Epithelial cell of proximal tubule (primary cell): ENCODE results near the gene MCM3AP.

DNA sequence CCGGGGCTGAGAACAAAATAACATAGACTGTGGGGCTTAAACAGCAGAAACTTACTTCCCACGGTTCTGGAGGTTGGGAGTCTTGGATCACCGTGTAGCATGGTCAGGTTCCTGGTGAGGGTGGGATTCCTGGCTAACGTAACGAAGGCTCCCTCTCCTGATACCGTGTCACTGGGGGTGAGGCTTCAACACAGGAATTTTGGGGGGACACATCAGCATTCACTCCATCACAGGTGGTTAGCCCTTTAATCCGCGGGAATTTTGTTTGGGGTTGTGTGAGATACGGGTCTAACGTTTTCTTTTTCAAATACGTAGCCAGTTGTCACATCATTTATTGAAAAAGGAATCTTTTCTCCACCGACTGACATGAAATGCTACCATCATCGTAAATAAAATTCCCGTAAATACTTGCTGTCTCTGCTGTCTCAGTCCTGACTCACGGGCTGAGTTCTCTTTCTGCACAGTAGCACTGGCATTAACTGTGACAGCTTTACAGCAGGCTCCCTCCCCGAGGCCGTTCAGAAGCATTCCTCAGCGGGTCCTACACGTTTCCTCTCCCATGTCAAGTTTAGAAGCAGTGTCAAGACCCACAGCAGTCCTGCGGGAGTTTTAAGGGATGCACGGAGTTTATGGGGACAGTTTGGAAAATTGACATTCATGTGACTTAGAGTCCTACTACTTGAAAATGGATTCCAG is 8.2 kb upstream of the POFUT2 start:
- RAMPAGE, long total RNA: no peak
- RRBS: no CpG with 5 or more reads among the region's 21 CpGs

DNA sequence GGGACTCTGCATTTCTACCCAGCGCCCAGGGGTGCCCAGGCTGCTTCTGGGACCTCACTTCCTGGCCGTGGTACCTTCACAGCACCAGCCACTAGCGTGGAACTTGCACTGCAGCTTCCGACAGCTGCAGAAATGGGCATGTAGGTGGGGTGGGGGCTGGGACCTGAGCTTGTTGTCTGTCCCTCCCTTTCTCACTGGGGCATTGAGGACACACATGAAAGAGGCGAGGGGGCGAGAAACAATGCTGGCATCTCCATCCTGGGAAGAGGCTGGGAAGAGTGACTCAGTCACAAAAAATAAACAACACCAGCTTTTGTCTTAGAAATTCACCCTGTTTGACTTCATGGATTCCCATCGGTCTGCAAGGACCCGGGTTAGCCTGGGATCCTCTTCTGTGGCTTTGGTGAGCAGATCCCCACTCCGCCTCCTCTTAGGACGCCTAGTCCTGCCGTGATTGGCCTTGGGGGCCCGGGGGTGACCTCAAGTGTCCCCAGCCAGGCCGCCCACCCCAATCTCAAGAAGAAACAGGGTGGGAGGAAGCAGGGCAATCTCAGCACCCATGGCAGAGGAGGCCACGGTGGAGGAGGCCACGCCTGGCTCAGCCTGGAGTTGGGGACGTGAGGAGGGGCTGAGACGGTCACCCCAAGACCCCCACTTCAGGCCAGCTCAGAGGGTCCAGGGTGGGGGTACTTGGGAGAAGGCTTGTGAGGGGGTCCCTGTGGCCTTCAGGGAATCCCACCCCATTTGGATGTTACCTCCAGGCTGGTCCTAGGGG is 29.9 kb upstream of the POFUT2 start:
- RAMPAGE, long total RNA: no peak
- RRBS: 88% methylated on average over 4 of the region's 17 CpGs

DNA sequence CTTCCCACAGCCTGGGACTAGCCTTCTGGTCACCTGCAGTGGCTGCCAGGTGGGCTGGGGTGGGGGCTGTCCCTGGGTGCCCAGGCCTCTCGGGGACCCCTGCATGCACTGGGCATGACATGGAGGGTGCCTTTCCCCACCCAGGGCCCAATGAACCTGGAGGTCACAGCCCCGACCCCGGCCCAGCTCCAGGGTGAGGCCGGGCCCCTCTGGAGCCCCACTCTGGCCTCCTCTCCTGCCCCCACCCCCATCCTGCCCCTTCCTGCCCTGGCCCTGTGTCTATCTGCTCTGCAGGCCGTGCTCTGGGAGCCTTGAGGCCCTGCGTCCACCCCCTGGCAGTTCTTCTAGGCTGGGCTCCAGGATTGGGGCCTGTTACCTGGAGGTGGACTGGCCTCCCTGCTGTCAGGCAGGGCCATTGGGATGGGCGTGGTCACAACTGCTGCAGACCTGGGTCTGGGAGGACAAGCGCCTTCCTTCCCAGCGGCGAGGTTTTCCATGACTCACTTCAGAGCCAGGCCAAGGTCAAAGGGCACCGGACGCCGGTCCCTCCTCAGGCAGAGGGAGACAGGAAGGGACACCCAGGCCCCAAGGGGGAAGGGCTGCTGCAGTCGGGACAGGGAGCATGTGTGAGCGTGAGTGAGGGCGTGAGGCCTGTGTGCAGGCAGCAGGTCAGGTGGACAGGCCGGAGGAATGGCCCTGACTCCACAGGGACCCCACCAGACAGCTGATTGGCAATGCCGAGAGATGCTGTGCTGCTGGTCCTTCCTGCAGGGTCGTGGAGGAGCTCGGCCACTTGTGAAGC is 31.0 kb upstream of the POFUT2 start:
- RAMPAGE, long total RNA: no peak
- RRBS: no CpG with 5 or more reads among the region's 20 CpGs

- RAMPAGE, long total RNA: no peak
- RRBS: no CpG with 5 or more reads among the region's 25 CpGs
Observed at GRCh38 chr21:45319470-45320306, 32.0 kb upstream of the POFUT2 start.

GRCh38 chr21:45357170-45357894 is 47.6 kb upstream of the COL18A1 start:
- RAMPAGE, long total RNA: no peak
- RRBS: 91% methylated on average over 11 of the region's 33 CpGs

DNA sequence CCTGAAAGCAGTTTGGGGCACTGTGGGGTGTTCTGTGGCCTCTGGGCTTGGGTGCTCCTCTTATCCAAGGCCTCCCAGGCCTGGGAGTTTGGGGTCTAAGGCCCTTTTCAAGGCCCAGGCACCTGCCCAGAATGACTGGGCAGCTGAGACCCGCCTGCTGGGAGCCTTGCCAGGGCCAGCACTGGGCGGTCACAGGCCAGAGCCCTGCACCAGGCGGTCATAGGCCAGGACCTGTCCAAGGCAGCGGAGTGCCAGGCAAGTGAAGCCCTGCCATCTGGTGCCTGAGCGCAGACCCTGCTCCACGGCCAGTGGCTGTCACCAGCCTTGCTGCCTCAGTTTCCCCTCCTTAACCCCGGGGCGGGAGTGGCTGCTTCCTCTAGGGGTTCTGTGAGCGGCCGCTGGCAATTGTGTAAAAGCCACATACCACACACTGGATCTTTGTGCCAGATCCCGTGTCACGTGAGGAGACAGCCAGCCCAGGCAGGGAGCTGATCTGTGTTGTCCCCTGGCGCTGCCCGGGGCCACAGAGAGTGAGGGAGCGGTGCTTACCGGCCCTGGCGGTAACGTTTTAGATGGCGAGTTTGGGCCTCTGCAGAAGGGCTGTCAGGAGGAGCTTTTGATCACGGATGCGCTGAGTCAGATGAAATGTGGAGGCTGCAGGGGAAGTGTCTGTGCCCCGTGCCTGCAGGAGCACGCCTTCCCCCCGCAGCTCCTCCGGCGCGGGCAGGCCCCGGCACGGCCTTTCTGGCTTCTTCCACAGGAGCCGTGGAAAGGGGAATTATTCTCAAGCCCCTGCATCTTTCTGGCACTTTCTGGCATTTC is 4.6 kb downstream of the COL18A1 start:
- RAMPAGE, long total RNA: no peak
- RRBS: no CpG with 5 or more reads among the region's 30 CpGs

DNA sequence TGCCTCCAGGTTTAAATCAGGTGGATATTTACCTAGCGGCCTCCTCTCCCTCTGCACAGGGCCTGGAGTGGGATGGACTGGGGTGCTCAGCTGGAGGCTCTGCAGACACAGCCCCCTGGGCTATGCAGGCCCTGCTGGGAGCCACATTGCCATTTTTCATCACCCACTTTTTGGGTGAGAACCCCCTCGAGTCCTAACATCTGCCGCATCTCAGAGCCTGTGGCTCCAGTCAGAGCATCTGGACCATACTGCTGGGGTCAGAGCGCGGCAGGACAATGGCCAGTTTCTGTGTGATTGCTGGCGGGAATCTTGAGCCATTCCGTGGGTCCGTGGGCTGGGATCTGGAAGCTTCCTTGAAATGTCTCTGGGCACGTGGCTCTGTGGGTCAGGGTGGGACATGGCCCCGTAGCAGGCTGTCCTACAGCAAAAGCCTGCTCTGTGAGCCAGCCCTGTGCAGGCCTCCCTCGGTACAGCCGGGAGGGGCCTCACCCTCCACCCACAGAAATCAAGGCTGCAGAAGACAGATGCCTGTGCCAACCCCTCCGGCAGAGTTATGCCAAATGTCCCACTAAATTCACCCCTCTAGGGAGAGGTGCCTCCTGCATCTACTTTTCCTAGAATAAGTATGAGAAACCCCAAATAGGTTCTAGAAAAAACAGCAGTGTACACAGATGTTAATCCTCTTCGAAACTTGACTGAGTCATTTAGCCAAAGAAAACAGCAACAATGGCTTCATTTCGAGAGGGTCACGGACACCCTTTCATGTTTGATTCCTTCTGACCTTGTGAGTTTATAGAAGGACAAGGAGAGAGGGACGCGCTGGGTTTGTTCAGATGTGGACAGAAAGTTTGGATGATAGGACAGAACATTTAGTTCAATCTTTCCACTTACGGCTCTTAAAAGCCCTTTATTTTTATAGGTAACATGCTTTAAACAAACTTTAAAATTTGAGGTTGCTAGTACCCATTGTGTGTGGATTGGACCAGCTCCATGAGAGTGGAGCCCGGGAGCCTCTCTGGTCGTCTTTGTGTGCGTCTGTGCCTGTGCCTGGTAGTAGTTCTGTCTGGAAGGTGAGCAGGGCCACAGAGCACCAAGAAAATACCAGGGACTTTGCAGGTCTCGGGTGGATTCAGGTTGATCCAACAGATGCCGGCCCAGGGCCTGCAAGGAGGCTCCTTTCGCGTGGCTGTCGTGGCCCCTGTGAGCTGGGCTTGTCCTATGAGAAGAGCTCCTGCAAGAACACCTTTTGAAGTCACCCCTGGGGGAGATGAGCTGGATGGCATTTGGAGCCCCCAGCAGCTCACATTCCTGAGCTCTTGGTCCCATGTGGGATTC is 27.9 kb downstream of the COL18A1 start:
- RAMPAGE, long total RNA: no peak
- RRBS: 32% methylated on average over 2 of the region's 27 CpGs

DNA sequence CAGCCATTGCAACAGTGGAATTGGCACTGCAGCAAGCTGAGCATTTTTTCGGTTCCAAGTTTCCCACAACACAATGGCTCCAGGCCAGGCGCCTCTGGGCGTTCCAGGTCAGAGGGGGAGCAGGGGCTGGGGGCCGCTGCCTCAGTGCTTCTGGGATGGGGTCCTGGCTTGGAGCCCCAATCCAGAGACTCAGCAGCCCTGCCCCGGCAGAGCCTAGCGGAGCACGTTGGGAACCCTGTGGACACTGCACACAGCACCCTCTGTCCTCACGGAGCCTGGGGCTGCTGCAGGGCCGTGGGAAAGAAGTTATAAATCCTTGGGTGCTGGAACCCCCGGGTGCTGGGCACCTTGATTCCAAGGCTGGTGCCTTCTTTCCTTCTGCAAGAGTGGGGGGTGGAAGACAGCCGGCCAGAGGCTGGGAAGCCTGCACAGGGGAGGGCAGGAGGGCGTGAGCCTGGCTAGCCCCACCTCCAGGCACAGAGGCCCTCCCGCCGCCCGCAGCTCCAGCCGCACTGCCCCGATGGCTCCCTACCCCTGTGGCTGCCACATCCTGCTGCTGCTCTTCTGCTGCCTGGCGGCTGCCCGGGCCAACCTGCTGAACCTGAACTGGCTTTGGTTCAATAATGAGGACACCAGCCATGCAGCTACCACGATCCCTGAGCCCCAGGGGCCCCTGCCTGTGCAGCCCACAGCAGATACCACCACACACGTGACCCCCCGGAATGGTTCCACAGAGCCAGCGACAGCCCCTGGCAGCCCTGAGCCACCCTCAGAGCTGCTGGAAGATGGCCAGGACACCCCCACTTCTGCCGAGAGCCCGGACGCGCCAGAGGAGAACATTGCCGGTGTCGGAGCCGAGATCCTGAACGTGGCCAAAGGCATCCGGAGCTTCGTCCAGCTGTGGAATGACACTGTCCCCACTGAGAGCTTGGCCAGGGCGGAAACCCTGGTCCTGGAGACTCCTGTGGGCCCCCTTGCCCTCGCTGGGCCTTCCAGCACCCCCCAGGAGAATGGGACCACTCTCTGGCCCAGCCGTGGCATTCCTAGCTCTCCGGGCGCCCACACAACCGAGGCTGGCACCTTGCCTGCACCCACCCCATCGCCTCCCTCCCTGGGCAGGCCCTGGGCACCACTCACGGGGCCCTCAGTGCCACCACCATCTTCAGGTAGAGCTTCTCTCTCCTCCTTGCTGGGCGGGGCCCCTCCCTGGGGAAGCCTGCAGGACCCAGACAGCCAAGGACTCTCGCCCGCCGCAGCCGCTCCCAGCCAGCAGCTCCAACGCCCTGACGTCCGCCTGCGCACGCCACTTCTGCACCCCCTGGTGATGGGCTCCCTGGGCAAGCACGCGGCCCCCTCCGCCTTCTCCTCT is 50.5 kb downstream of the COL18A1 start:
- RAMPAGE, long total RNA: no peak
- RRBS: 22% methylated on average over 10 of the region's 54 CpGs

DNA sequence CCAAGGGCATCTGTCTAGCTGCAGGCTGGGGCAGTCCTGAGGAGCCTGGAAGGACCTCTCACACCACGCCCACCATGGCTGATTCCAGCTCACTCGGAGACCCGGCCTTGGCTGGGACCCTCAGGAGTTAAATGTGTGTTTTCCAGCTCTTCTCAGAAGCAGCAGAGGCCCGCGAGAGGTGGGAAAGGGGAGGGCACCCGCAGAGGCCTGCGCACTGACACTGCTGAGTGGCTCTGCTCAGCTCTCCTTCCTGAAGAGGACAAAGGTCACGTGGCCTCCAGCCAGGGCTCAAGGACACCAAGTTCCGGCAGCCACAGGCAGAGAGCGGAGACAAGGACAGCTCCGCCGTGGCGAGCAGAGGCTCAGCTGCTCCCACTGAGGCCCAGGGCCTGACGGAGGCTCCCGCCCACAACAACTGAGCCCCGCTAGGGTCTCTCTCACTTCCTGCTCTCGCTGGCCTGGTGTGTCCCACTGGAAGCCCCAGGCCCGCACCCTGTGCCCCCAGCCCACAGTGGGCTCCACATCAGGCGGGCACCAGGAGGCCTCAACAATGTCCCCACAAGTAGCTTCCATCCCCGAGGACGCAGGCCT is 16.9 kb downstream of the SLC19A1 start:
- RAMPAGE, long total RNA: no peak
- RRBS: no CpG with 5 or more reads among the region's 21 CpGs

- RAMPAGE, long total RNA: no peak
- RRBS: 17% methylated on average over 6 of the region's 28 CpGs
Observed at GRCh38 chr21:45875048-45875651, 106.4 kb upstream of the COL6A1 start.

DNA sequence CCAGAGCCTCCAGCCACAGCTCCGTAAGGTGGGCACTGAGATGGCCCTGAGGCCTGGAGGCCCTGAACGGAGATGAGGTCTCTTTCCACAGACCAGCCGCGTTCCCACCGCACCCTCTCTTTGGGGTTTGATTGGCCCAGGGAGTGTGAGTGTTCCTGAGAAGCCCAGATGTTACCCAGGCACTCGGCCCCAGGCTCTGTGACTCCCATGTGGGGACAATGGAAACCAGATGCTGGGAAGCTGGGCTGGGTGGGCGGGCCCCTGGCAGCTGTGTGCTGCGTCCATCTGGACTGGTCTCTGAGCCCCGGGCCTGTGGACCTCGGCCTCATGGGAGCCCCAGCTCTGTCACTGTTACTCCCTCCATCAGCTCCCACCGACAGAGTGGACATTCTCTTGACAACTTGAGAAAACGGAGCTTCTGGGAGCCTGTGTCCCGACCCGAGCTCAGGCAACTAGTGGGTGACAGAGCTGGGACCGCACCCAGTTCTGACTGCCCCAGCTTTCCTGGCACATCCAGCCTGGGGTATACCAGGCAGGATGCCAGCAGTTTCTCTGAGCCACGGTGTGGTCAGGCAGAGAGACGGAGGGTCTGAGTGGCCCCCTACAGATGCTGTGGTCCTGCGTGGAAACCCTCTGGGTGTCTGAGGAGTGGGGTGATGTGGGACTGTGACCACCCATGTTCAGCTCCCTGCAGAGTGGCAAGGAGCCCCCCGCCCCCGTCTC is 9.8 kb upstream of the COL6A1 start:
- RAMPAGE, long total RNA: no peak
- RRBS: no CpG with 5 or more reads among the region's 20 CpGs

- RAMPAGE, long total RNA: no peak
- RRBS: no CpG with 5 or more reads among the region's 12 CpGs
Observed at GRCh38 chr21:45976591-45977151, 4.9 kb upstream of the COL6A1 start.

DNA sequence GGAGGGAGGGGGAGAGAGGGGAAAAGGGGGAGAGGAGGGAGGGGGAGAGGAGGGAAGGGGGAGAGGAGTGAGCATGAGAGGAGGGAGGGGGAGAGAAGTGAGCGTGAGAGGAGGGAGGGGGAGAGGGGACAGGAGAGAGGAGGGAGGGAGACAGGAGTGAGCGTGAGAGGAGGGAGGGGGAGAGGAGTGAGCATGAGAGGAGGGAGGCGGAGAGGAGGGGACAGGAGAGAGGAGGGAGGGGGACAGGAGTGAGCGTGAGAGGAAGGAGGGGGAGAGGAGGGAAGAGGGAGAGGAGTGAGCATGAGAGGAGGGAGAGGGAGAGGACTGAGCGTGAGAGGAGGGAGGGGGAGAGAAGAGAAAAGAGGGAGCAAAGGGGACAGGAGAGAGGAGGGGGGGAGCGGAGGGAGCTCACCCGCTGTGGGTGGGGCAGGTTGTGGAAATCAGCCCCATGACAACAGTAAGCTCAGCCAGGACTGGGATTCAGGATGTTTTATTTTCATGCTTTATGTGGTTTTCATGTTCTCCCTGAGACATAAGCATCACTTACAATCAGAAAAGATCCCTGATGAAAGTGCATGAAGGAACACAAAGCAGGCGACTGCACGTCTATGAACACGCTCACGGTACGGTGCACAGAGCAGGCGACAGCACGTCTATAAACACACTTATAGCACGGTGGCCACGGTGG is 3.3 kb upstream of the COL6A1 start:
- RAMPAGE, long total RNA: no peak
- RRBS: no CpG with 5 or more reads among the region's 16 CpGs

GRCh38 chr21:46004367-46004957 is 22.9 kb downstream of the COL6A1 start:
- RAMPAGE, long total RNA: no peak
- RRBS: no CpG with 5 or more reads among the region's 23 CpGs

- RAMPAGE, long total RNA: no peak
- RRBS: no CpG with 5 or more reads among the region's 8 CpGs
Observed at GRCh38 chr21:46031690-46031889, 50.0 kb downstream of the COL6A1 start.

- RAMPAGE, long total RNA: no peak
- RRBS: 97% methylated on average over 8 of the region's 32 CpGs
Observed at GRCh38 chr21:46131220-46132099, 23.9 kb downstream of the FTCD start.

- RAMPAGE, long total RNA: no peak
- RRBS: no CpG with 5 or more reads among the region's 14 CpGs
Observed at GRCh38 chr21:46234746-46235862, 6.5 kb upstream of the LSS start.

GRCh38 chr21:46256241-46256723 is 27.7 kb upstream of the LSS start:
- RAMPAGE, long total RNA: no peak
- RRBS: no CpG with 5 or more reads among the region's 13 CpGs

DNA sequence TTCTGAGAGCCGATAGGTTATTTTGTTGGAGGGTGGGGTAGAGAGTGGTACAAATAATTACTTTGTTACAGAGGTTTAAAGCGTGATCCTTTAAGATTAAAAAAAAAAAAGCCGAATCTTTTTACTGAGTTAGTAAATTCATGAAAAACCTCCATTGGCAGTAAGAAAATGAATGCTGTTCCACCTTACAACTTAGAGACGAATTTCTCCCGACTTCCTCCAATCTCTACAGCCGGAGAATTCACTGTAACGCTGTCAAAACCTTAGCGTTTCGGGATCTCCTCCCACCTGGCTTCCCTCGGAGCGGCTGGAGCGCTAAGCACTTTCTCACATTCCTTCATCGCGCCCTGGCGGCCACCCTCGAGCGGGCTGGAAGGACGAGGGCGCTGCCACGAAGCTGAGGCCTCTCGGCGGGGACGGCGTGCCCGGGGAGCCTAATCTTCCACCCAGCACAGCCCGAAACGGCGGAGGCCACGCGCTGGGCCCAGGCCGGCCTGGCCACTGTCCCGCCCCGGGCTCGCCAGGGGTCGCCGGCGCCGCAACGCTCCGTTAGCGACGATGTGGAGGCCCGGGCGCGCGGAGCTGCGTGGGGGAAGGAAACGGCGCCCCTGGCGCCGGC is at the start of gene MCM3AP:
TSS of gene MCM3AP (minus strand) at position 97 of the 619 bp plus-strand sequence.
- RAMPAGE, long total RNA: no peak
- RRBS: under 1% methylated on average over 21 of the region's 51 CpGs

- RAMPAGE, long total RNA: no peak
- RRBS: no CpG with 5 or more reads among the region's 14 CpGs
Observed at GRCh38 chr21:46320142-46321261, 3.2 kb downstream of the C21orf58 start.